Ileum (tissue), 1 donor: Measurements from ENCODE around the gene APBA1.

GRCh38 chr9:69227711-69228328, 53.7 kb downstream of the TJP2 start:
- PRO-cap: no peak

DNA sequence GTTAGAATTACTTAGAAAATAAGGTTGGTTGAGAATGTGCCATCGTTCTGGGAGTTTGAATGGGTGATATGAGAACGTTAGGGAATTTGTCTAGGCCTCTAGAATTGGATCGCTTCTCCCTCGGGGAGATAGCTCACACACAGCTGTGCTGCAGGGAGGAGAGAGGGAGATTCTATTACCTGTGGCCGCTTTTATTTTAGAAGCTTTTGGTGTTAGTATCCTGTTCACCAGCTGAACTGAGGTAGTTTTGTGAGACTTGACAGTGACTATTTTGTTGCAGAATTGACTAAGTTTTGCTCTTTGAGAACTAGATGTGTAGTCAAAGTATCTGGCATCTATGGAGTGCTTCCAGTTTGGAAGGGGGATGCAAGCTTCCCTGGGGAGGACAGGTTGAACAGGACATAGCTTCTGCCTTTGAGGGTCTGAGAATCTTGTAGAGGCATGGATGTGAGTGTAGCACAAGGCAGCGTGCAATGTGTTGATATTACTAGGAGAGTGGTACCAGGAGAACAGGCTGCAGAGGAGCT, 73.2 kb downstream of the TJP2 start:
- PRO-cap: no peak

DNA sequence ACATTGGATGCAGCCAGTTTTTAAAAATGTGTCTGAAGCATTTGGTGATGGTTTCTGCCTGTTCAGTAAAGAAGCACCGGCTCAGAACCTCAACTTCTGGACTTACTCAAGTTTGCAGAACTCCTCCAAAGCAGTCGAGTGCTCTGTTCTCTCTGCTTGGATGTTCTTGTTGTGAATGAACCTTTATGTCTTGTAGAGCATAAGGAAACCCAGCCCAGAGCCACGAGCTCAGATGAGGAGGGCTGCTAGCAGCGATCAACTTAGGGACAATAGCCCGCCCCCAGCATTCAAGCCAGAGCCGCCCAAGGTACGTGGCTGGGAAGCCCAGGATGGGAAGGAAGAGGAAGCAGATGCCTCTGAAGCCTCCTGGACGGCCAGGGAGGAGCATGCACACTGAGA, 75.1 kb downstream of the TJP2 start:
- PRO-cap: no peak

- PRO-cap: no peak
Measured at GRCh38 chr9:69326305-69326729, 1.3 kb downstream of the ENTREP1 start.

GRCh38 chr9:69671686-69672798, at the start of gene APBA1:
APBA1 (minus strand) TSS chr9:69672371.
- PRO-cap: bidirectional peak, plus-strand start at chr9:69672579, minus-strand start at chr9:69672386

GRCh38 chr9:69867250-69867663, 46.6 kb downstream of the CFAP95 start:
- PRO-cap: no peak

GRCh38 chr9:70042834-70043311, 775 bp upstream of the MAMDC2 start:
- PRO-cap: no peak

GRCh38 chr9:70218156-70218687, 40.6 kb upstream of the SMC5 start:
- PRO-cap: no peak

- PRO-cap: no peak
Measured at GRCh38 chr9:70221695-70222307, 37.0 kb upstream of the SMC5 start.

- PRO-cap: bidirectional peak, plus-strand start at chr9:70412827, minus-strand start at chr9:70412792; bidirectional peak, plus-strand start at chr9:70413055, minus-strand start at chr9:70412876
Measured at GRCh38 chr9:70412712-70413342, 1.6 kb downstream of the KLF9 start.

- PRO-cap: no peak
Measured at GRCh38 chr9:70414722-70414949, 179 bp upstream of the KLF9 start.

DNA sequence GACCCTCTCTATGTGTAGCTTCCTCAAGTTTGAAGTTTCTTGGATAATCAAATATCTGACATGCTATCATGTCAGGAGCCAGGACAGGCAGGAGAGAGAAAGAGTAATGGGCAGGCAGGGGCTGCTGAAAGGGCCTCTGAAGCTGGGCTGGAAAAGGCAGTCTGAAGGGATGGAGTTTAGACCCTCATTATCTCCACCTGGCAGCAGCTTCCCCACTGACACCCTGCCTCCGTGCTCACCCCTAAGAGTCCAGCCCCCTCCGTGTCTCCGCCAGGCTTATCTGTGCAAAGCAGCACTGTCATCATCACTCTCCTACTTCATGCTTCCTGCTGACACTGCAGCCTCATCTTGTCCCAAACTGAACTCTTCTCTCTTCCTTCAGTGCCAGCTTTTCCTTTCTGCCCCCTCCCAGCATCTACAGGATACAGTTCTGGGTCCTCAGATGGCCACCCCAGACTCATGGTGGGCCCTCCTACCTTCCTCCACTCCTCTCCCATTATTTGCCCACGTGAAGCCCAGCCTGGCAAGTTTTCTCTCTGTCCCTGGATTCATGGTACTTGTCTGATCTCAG, 70.9 kb upstream of the KLF9 start:
- PRO-cap: no peak

DNA sequence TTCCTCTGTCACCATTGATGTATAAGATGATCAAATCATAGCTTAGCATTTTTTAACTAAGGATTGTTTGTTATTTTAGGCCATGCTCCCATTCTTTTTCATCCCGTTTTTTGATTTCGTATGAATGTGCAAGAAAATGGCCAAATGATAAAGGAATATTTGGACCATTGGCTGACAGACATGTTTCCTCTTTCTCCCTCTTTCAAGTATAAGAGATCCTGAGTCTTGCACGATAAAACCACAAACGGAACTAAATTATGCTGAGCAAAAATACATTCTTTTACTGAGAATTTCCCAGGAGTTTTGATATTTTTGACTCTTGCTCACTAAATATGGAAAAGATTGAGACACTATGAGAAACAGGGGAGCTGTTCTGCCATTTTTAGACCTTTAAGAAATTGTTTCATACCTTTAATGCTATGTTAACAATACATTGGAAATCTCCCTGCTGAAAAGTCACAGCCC, 90.4 kb upstream of the KLF9 start:
- PRO-cap: no peak

- PRO-cap: no peak
Measured at GRCh38 chr9:70574306-70574990, 160.0 kb upstream of the KLF9 start.

DNA sequence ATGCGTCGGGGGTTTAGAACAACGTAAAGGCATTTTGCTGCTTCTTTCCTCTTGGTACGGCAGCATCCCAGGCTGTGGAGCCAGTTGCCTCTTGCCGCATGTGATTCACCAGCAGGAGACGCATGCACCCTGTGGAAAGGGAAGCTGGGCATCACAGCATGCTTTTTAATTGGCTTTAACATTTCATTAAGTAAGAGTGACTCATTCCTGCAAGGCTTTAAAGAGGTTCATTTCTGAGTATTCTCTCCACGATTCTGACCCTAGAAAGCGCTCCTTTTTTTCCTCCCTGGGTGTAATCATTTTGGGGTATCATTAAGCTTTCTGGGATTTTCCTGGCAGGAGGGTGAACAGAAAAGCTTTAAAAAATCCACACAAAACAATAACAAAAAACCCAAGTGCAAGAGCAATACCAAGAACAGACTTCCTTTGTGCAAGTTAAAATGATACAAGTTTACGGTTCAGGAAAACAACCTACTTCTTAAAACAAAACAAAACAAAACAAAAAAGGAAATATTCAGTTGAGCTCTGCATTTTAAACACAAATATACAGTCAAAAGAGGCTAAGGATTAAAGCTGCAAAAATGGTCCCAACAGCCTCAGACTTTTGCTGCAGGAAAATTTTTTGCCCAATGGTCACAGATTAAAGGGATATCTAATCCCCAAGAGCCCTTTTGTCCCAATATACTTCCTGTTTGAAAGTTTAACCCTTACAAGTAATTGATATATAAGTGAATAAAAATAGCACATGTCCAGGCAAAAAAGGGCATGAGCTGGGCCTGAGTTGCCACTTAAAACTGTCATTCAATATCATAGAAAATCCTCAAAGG, 84.2 kb downstream of the CEMIP2 start:
- PRO-cap: no peak

- PRO-cap: no peak
Measured at GRCh38 chr9:72352879-72353353, 12.1 kb downstream of the ZFAND5 start.

DNA sequence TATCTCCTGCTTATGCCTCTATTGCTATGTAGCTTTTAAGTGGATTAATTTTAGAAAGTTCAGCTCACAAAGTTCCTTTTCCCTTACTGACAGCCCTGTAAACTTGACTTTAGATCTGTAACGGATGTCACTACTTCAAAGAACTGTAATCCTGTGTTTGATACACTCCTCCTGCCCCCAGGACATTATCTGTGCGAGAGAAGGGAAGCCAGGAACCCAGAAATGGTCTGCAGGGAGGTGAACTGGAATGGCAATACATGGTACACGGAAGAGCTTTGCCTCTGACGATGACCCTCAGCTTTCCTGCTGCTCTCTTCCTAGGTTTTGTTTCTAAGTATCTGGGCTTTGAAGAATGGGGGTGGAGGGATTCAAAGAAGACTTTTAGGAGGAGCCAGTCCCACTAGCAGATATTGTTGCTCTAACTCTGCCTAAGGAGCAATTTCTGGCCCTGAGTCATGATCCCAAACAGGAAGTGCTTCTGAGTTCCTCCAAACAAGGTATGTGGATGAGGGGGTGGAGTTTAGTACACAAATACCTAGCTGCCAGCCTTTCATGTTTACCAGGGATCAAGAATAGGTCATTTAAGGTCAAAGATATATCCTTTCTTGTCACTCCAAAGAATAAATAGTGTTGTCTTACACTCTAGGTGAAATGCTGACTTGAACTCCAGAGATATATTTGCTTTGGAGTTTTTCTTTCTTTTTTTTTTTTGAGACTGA, 43.4 kb upstream of the TMC1 start:
- PRO-cap: unidirectional peak, minus-strand start at position 467 of the sequence

- PRO-cap: bidirectional peak, plus-strand start at chr9:72527625, minus-strand start at chr9:72527559
Measured at GRCh38 chr9:72526939-72528267, 6.0 kb downstream of the TMC1 start.

- PRO-cap: no peak
Measured at GRCh38 chr9:72857851-72858640, 94.8 kb downstream of the ALDH1A1 start.

- PRO-cap: no peak
Measured at GRCh38 chr9:72925314-72925837, 27.5 kb downstream of the ALDH1A1 start.